ENCODE measurements around a stretch of chr11.

GRCh38 chr11:121478702-121479313 lies 26.7 kb downstream of the SORL1 start:
- RRBS: no CpG with 5 or more reads among the region's 26 CpGs

DNA sequence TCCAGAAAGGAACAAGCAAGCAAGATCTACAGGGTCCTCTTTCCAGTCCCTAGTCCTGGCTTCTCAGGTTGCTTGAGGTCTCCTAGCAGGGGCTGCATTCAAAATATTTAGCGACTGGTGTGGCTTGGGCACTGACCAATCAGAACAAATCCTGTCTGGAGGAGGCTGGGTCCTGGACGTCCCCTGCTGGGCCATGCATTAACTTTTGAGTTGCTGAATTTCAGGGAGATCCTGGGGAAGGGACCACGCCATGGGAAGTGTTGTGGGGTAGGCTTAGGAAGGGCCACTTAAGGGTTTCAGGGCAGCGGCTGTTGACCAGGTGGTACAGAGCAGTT lies 27.3 kb downstream of the SORL1 start:
- RRBS: no CpG with 5 or more reads among the region's 4 CpGs

DNA sequence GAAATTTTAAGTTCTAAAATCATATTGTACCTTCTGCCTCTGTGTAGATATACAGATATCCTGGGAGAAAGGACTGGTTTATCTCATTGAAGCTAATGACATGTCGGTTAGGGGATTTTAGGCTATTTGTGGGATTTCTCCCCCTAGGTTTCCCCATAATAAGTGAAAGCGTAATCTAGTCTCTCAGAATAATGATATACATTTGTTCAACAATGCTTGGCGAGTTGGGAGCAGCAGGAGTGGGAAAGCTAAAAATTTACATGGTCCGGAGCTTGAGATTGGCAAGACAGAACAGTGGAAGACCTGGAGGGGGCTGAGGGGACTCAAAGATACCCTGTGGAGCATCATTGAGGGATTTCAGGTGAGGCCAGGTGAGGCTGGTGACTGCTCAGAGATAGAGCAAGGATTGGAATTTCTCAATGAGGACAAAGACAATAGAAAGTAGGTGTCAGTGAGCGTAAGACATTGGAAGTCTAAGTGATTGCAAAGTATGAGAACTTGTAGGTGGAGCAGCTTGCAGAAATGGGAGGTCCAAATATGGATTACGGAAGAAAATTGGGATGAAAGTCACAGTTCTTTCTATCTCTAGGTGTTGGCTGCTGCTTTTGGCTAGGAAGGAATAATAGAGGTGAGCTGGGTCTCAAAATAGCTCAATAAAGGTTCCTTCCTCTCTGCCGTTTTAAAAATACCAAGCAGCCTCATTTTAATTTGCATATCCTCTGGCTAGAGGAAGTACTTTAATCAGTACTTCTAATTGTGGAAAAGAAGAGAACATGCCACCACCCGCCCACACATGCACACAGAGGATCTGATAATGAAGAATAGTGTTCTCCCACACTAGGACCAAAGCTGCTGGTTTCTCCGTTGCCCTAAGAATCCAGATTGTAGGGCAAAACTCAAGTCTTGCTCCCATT lies 42.3 kb downstream of the SORL1 start:
- RRBS: no CpG with 5 or more reads among the region's 9 CpGs

- RRBS: no CpG with 5 or more reads among the region's 7 CpGs
These were observed 98.2 kb downstream of the SORL1 start for GRCh38 chr11:121550363-121550731.

GRCh38 chr11:121578576-121579110 lies 126.5 kb downstream of the SORL1 start:
- RRBS: 89% methylated on average over 1 of the region's 6 CpGs

DNA sequence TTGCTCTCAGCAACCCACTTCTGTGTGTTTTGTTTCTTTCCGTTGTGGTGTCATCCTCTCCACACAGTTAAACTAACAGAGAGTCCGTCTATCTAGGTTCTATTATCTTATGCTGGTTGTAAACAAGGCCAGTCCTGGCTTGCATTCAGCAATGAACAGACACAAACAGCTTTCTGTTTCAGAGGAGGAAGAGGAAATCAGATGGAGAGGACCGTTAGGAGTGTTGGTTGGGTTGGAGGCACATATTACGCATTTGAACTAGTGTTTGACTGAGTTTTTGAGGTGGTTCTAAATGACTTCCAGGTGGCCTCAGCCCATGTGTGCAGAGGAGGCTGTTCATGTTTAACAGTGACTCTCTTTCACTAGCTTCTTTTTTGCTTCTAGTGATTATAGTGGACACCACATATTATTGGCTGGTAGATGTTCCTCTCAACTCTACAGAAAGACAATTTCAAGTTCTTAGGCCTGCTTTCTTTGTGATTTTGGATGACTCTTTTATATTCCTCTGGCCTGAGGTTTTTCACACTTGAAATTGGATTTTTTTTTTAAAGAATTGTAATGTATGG lies 130.3 kb downstream of the SORL1 start:
- RRBS: no CpG with 5 or more reads among the region's 4 CpGs

GRCh38 chr11:121632598-121633700 lies 180.8 kb downstream of the SORL1 start:
- RRBS: no CpG with 5 or more reads among the region's 7 CpGs

GRCh38 chr11:121635086-121635453 lies 183.0 kb downstream of the SORL1 start:
- RRBS: no CpG with 5 or more reads among the region's 5 CpGs

DNA sequence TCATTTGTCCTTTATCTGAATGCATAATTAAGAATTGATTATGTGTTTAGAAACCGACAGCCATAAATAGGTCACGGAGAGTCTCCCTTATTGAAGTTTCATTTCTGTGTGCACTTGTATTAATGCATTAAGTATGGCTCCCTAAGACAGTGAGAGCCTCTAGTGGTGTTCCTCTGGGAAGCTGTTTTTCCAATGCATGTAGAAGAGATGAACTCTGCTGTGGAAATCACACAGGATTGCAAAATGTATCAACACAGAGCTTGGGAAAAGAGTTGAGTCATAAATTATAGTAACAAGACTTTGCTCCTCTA lies 209.6 kb downstream of the SORL1 start:
- RRBS: no CpG with 5 or more reads among the region's 2 CpGs

DNA sequence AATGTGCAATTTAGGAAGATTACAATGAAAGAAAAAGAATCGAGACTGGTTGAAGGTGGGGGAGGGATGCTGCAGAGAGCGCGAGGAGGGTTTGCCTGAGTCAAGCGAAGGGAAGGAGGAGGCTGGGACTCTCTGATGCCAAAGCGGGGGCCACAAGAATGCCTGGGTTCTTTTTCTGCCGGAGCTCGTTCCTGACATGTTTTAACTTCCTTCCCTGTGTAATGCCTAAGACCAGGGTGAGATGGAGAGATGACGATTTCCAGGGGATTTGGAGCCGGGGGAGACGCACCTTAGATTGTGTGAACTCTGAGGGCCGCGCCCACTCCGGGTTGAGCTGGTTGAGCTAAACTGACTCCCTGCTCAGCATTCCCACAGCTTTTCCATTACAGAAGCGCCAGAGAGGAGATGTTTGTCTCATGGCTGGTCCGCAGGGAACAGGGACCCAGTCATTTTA lies 271.2 kb downstream of the SORL1 start:
- RRBS: 11% methylated on average over 8 of the region's 15 CpGs

DNA sequence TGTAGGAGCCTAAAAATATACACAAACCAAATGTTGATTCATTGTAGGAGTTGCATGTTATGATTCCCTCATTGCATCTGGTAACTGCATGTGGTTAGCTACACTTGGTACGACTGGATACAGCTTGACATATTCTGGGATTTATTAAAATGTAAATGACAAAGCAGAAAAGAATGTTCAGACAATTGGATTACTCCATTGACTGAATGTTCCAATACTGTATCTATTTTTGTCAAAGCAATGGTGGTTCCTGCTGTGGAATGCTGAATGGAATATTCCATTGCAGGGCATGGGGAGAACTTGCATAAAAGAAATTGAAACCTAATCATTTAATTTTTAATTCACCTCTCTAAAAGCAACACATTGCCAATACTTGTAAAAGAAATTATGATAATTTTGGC lies 30.7 kb downstream of the BLID start:
- RRBS: no CpG with 5 or more reads among the region's 1 CpG

- RRBS: no CpG with 5 or more reads among the region's 4 CpGs
These were observed 26.0 kb downstream of the BLID start for GRCh38 chr11:122089929-122090577.

GRCh38 chr11:122100073-122101121 lies 15.6 kb downstream of the BLID start:
- RRBS: no CpG with 5 or more reads among the region's 35 CpGs

DNA sequence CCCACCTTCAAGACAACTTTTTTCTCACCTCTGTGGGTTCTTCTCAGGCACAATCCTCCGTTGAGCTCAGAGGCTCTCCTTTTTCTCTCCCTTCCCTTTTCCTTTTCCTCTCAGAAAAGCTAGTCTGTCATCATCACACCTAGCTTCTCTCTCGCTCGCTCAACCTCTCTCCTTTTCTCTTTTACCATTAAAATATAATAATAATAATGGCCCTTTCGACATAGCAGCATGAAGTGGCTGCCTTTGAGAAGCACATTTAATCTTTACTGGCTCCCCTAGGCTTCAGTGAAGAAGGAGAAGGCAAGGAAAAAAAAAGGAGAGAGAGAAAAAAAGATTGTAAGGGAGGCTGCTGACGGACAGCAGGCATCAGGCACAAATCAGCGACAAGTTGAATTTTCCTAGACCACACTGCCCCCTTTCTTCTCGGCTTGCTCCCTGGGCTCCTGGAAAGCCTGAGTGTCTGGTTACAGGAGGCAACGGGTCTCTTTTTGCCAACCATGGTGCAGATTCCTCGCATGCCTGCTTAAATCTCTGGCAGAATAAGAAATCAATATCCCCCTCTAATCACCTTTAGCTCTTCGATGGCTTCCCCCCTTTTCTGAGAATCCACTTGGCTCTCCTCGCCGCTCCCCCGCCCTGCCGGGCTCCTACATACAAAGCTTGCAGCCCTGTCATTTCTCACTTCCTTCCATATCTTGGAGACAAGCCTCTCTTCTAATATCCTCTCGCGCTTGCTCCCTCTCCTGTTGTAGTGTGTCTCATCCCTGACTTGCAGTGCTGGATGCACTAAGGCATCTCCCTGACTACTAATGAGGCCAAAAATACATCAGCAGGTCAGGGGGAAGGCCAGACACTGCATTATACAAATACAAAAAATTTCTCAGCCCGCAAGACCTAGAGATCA lies 14.3 kb downstream of the BLID start:
- RRBS: no CpG with 5 or more reads among the region's 17 CpGs

GRCh38 chr11:122156136-122156673 lies 40.2 kb upstream of the BLID start:
- RRBS: no CpG with 5 or more reads among the region's 10 CpGs

DNA sequence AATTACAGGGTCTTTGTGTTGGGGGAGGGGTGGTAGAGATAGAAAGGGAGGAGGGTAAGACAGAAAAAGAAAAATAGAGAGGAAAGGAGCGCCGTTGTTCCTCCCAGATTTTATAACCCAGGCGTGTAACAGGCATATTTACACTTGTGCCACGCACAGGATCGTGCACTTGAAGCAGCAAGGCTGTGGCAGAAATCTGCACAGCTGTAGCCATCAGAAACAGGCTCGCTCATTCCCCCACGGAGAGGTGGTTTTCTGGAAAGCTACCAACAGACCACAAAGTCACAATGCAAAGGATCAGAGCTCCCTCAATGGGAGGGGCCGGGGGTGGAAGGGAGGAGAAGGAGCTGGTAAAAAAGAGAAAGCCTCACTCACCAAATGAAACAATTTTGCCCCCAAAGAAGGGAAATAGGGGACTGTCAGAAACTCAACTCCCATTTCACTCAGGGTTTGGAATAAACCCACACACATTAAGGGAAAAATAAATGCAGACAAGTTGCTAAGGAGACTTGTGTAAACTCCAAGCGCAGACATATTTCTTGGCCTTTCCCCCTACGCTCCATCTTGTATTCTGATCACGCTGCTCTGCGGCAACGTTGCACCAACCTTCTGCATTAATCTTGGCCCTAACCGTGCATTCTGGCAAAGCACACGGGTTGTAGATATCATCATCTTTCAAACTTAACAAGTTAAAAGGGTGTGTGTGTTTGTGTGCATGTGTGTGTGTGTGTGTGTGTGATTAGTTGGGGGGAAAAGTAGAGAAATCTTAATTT lies 43.2 kb upstream of the BLID start:
- RRBS: no CpG with 5 or more reads among the region's 15 CpGs

DNA sequence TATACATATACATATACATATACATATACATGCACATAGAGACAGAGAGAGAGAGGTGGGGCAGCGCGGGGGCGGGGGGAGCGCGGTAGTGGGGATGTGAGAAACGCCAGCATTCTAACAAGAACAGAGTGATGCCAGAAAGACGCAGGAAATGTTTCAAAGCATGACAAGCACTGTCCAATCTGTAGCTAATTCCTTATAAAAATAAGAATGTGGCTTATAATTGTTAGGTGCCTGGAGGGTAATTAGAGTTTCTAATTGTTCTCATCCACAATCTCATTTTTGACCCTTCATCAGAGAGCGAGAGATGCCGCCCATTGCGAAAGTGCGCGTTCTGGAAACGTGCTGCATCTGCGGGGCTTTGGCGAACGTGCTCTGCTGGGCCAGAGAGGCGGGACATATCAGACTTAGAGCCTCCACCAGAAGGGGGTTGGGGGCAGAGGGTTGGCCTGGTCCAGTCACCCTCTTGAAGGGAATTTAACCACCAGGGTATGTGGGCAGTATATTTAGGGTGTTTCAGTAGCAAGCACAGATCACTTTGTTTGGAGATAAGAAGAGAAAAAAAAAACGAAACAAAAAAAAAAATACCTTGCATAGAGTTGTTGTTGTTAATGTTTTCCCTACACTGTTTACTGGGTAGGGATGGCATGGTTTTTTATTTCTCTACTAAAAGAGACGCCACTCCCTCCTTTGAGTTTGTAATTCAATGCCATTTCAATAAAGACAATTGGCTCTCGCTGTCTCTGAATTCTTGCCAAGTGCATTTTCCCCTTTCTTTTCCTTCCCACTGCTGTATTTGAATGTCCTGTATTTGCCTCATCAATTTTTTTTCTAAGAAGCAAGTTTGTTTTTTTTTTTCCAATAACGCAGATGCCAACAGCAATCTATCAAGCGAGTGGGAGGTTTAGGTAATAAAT lies 214.1 kb upstream of the UBASH3B start:
- RRBS: no CpG with 5 or more reads among the region's 22 CpGs

DNA sequence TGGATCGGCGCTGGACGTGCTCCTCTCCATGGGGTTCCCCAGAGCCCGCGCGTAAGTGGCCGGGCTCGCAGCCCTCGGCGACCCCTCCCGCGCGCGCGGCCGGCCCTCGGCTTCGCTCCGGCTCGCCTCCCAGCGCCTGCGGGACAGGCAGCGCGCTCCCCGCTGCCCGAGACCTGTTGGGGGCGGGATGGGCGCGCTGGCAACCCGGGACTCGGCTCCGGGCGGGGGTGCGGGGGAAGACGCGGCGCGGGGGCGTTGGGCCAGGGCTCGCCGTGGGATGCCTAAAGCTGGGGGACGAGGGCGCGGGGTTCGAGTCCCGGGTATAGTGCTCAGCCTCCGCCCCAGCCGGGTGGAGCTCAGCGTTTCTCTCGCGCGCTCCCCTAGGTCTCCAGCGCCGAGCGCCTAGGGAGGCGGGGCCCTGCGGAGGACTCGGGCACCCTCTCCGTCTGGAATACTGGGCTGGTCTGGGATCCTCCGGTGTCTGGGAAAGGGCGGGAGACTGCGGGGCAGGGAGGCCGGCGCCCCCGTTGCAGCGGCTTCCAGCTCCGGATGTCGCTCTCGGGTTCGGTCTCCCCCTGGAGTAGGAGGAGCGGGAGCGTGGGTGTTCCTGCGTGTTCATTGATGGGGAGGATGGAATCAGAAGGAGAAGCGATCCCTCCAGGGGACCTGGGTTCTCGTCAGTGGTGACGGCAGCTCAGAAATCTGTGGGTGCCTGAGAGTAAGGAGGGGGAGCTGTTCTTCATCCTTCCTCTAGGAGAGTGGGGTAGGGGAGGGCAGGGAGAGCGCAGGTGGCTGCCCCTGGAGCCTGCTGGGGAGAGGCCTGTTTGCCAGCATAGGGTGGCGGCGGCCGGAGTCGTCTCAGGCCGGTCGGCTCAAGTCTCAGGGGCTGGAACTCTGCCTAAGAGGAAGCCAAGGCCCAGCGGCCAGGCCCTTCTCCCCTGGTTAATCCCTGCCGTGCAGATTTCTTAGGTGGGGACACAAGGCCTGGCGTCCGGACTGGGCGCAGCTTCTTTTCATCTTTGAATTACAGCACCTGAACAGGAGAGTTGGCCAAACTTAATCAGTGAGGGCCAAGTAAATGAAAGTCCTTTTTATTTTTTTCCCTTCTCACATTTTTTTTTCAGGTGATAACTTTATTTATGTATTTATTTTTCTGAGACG lies 1.0 kb downstream of the UBASH3B start:
- RRBS: 2% methylated on average over 37 of the region's 89 CpGs

DNA sequence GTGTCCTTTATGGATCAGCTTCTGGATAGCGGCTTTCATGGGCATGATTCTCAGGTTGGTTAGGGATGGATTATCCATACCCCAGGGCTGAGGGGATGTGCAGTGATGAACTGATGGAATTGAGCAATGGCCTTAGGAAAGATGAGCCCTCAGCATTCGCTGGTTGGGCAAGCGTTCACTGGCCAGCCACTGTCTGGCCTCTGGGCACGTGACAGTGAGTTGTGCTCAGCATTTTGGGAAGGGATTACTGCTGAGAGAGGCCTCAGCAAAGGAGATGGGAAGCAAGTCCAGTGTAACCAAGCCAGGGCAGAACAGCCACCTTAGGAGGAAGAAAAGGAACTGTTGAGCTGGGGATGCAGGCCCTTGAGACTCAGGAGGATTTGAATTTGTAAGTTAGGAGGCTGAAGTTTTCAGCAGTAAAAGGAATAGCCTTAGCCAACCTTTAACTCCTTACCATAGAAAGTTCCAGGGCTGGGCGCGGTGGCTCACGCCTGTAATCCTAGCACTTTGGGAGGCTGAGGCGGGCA lies 17.4 kb downstream of the UBASH3B start:
- RRBS: no CpG with 5 or more reads among the region's 8 CpGs

GRCh38 chr11:122681787-122682317 lies 26.3 kb downstream of the UBASH3B start:
- RRBS: no CpG with 5 or more reads among the region's 13 CpGs

Measured in epithelial cell of esophagus (primary cell).